Bronchus (tissue), 1 donor: ENCODE data around the genes CHST2 and SLC9A9.

DNA sequence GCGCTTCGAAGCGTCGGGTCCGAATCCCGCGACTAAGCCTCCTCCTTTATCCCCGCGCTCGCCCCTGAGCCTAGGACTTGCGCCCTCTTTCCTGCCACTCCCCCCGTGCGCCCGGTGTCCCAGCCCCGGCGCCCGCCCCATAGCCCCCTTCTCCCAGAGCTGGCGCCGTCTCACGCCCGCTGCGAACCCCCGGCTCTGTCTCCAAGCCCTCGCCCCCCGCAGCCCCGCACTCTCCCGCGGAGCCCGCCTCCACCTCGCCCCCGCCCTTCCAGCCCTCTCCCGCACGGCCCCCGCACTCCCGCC lies 387 bp downstream of the PXYLP1 start:
- PRO-cap = no peak

- PRO-cap = no peak
These were observed 10.2 kb downstream of the PXYLP1 start for GRCh38 chr3:141241464-141242486.

DNA sequence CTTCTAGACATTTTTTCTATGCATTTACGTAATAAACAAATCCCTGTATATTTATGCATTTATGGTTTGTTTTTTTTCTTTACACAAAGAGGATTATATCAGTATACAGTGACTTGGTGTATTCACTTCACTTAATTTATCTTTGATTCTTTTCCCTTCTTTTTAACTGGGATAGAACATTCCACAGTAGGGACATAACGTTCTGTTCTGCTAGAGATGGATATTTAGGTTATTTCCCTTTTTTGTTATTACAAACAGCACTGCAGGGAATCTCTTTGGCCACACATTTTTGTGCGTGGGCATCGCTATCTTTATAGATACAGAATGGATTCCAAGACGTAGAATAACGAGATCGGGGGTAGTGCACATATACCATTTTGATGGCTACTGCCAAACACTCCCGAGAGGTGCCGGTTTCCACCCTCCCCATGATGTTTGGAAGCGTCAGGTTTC lies 44.7 kb downstream of the PXYLP1 start:
- PRO-cap = no peak

DNA sequence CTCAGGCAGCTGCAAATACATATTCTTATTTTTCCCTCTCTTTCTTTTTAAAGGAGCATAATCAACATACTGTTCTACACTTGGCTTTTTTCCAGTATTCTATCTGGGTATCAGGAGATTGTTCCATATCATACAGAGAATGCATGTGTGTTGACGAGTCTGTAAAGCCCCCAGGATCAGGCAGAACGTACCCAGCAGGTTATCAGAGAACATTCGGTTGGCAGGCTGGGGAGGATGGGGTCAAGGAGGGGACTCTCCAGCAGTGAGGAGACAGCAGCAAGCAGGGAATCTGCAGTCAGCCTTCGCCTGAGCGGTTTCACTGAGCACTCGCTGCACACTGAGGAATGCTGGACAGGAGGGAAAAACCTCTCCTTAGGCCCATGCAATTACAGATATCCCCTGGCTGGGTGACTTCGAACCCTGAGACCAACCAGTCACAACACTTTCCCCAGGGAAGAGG lies 59.9 kb downstream of the PXYLP1 start:
- PRO-cap = no peak

DNA sequence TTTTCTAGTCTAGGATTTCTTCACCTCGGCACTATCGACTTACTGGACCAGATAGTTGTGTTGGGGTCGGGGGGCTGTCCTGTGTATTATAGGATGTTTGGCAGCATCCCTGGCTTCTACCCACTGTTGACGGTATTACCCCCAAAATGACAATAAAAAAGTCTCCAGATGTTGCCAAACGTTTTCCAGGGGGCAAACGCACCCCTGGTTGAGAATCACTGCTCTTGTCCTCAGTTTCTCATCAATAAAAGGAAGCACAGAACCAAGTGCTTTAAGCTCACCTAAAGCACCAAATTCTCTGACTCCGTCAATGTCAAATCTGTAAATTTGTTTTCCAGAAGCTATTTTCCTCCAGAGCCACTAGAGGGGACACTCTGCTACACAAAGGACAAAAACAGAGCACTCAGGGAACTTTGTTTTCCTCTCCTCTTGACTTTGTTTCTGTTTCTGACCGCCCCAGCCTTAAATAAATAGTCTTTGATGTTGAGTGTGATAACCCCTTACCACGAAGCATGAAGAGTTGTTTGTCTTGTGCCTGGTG lies 7.6 kb upstream of the ZBTB38 start:
- PRO-cap = no peak

DNA sequence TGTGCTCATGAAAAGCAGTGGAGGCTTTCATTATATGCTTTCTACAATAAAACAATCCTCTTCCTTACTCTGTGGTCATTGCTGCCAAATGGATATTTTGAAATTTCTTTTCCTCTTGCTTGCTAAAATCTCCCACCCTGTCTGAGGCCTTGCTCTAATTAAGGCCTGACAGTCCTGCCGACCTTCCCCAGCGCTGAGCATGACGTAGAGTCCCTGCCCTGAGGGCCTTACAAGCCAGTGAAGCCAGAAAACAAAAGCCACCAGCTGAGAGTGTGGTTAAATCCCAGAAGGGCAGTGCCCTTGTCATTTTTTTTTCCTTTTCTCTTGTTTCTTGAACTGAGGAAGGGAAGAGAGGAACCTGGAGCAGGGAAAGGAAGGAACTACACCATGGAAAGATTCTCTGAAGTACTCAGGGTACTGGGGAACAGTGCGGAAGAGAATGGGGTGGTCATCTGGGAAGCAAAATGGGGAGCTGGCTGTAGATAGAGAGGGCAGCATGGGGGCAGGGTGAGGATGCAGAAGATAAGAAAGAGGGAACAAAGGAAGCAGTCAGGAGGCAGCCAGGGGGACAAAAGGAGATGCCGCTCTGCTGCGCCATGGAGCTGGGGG lies 24.9 kb downstream of the ZBTB38 start:
- PRO-cap = no peak

- PRO-cap = no peak
These were observed 12.1 kb downstream of the RASA2 start for GRCh38 chr3:141498602-141499732.

GRCh38 chr3:141530116-141530600 lies 43.3 kb downstream of the RASA2 start:
- PRO-cap = no peak

DNA sequence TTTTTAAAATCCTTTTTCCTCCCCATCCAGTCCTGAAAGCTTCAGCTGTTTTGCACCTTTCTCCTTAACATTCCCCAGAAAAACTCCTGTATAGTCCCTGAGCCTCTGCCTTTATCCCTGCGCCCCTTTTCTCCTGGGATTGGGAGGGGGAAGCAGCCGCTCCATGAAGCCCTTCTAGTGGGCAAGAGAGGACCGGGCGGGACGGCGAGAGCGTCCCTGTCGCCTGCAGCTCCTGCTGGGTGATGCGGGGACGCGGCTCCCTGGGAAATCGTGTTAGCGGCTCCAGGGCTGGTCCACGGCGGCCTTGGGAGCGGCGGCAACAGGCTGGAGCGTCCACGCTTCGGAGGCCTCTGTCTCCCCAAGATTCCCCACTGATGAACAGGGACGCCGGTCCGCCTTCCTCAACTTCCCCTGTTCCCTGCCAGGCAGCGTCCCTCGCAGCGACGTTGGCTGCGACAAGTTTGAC lies 78.4 kb upstream of the RNF7 start:
- PRO-cap = no peak

GRCh38 chr3:141896266-141897225 lies 20.1 kb downstream of the ATP1B3 start:
- PRO-cap = no peak

DNA sequence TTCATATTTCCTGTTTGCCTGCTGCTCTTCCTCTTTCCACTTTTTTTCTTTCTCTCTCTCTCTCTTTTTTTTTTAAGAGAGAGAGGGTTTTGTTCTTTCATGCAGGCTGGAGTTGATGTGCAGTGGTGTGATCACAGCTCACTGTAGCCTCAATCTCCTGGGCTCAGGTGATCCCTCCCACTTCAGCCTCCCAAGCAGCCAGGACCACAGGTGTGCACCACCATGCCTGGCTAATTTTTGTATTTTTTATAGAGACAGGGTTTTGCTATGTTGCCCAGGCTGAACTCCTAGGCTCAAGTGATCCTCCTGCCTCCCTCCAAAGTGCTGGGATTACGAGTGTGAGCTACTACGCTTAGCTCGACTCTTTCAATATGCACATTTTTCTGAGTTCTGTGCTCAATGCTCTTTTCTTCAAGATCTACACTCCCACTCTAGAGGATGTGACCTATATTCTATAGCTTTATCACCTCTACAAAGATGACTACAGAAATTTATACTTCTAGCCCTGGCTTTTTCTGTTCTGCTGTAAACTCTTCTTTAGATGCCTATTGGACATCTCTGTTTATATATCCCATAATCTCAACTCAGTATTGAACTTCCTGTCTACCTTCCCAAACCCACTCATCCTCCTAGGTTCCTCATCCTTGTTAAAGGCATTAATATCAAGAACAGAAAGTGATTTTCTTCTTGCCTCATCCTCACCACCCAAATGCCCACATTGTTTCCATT lies 117.1 kb downstream of the TFDP2 start:
- PRO-cap = no peak

DNA sequence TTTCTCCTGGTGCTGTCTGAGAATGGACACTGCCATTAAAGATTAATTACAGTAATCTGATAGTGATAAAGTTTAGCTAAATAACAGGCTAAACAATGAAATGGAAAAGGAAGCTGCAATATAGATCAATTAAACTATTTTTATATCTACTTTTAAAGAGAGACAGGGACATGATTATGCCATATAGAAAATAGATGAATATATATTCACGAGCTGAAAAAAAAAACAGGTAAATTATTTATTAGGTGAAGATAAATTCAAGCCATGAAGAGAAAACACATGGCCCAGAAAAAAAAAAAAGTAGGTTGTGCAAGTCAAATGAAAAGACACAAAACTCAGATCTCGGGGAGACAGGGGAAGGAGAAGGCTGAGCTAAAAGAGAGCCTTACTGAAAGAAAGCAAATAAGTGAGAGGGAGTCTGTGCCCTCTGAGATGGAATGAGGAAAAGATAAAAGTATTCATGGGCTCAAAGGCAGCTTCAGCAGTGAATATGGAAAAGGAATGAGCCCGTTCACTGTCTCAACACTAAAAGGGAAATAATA lies 1.4 kb downstream of the TFDP2 start:
- PRO-cap = no peak

DNA sequence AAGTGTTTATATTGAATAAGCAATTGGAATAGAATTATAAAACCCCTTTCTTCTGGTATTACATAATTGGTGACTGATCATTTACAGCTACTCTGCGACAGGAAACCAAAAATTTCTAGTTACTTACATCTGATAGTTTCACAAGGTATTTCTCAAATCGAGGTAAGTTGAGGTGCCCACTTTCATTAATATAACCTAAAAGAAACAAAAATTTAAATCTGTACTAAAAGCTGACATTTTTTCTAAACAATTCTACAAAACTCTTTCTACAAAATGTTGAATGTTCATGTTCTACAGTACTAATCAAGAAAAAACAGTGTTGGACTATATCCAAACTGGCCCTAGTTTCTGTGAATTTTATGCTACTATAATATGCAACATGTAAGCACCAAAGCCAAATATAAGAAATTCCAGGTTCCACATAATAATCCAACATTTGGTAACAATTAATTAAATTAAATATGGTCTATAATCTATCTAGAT lies 26.4 kb downstream of the XRN1 start:
- PRO-cap = no peak

- PRO-cap = no peak
These were observed 8.3 kb downstream of the TRPC1 start for GRCh38 chr3:142731989-142732696.

GRCh38 chr3:142976396-142976959 lies 13.0 kb upstream of the PAQR9 start:
- PRO-cap = no peak

GRCh38 chr3:143119511-143120397 lies at the start of gene CHST2:
Gene CHST2 (plus strand): TSS chr3:143119771.
- PRO-cap = bidirectional peak, plus-strand start at chr3:143119773, minus-strand start at chr3:143119662; unidirectional peak, plus-strand start at chr3:143120277

GRCh38 chr3:143517605-143517996 lies 330.7 kb downstream of the SLC9A9 start:
- PRO-cap = no peak

GRCh38 chr3:143600767-143601296 lies 247.4 kb downstream of the SLC9A9 start:
- PRO-cap = bidirectional peak, plus-strand start at chr3:143601044, minus-strand start at chr3:143600922

- PRO-cap = no peak
These were observed 35.1 kb downstream of the SLC9A9 start for GRCh38 chr3:143813105-143813607.

- PRO-cap = unidirectional peak, minus-strand start at chr3:143848458
These were observed at the start of gene SLC9A9 for GRCh38 chr3:143848130-143848874. Gene SLC9A9 (minus strand): TSS chr3:143848468.